Colonic mucosa (tissue), 1 donor: ENCODE results near the genes IRAK1BP1, ELOVL4 and SNAP91.

GRCh38 chr6:75934822-75935858 lies 137.3 kb downstream of the IMPG1 start:
- PRO-cap, result no peak

DNA sequence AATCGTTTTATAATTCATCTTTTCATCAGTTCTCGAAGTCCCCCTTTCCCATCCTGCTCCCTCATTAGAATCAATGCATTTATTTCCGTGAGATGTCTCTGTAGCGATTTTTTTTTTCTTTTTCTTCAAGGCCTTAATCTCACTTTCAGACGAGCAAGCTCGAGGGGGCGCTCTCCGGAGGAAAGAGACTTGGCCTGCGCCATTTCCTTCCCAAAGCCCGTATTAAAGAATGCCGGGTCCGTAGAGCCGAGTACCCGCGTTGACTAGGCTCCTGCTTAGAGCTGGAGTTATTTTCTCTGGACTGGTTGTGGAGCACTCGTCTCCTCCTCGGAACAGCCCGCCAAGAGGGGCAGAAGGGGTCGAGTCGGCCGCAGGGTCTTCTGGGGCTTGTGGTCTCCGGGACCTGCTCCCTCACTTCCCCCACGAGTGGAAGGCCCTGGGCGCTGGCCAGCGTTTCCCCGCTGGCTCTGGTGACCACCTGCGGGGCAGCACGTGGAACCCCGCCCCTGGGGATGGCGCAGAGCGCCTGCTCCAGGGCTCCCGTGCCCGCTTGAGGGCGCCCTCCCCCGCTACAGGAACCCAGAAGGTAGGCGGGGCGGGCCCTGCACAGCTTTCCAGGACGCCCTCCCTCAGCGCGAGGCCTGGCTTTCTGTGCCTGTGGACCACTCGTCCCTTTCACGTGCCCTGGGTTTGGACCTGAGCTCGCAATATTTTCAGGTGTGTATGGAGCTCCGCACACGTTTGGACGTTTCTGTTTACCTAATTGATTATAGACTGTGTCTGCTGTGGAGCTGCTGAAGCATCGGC lies 2.6 kb upstream of the MEI4 start:
- PRO-cap, result no peak

- PRO-cap, result unidirectional peak, minus-strand start at chr6:78867478
These were observed at the start of gene IRAK1BP1 for GRCh38 chr6:78866968-78868144. IRAK1BP1 (plus strand) TSS chr6:78867551.

DNA sequence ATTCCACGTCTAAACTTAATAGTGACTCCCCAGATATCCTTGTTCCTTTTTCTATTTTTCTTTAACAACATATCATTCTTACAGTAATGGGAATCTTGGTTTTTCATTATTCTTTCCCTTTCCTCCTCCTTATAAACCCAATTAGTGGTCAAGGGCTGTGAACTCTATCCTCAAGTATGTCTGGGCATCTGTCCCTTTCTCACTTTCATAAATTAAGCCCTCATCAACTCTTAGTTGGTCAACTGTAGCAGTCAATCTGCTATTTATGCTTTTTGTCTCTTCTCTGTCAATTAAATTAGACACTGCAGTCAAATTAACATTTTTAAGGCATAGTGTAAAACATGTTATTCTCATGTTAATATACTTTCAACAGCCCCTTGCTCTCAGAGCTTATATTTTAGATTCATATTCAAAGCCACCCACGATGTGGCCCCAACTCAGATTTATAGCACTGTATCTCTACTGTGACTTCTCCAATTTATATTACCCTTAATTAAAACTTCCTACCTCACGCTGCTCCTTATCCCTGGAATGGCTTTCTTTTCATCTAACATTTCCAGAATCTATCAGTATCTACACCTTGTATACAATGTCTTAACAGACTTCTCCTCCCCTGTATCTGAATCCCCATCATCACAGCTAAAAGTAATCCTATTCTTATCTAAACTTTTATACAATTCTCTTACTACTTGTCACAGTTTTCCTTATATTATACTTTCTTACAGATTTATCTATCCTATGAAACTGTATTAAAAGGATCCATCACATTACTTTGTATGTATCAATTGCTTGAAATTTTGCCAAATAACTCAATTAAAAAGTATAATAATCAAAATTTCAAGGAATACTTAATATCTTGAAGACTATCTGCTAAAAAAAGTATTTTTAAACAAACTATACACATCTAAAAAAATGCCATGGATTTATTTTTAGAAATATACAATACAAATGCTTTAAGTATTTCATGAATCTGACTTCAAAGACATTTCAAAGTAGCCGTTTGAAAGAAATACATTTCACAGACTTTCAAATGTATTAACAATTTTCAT lies 89.1 kb downstream of the IRAK1BP1 start:
- PRO-cap, result no peak

GRCh38 chr6:79025797-79026404 lies 52.2 kb downstream of the PHIP start:
- PRO-cap, result no peak

GRCh38 chr6:79060251-79061118 lies 17.6 kb downstream of the PHIP start:
- PRO-cap, result no peak

- PRO-cap, result no peak
These were observed 666 bp downstream of the LCA5 start for GRCh38 chr6:79536499-79537029.

GRCh38 chr6:79947321-79948015 lies at the start of gene ELOVL4:
ELOVL4 (minus strand) TSS chr6:79947553.
- PRO-cap, result bidirectional peak, plus-strand start at chr6:79947660, minus-strand start at chr6:79947551

DNA sequence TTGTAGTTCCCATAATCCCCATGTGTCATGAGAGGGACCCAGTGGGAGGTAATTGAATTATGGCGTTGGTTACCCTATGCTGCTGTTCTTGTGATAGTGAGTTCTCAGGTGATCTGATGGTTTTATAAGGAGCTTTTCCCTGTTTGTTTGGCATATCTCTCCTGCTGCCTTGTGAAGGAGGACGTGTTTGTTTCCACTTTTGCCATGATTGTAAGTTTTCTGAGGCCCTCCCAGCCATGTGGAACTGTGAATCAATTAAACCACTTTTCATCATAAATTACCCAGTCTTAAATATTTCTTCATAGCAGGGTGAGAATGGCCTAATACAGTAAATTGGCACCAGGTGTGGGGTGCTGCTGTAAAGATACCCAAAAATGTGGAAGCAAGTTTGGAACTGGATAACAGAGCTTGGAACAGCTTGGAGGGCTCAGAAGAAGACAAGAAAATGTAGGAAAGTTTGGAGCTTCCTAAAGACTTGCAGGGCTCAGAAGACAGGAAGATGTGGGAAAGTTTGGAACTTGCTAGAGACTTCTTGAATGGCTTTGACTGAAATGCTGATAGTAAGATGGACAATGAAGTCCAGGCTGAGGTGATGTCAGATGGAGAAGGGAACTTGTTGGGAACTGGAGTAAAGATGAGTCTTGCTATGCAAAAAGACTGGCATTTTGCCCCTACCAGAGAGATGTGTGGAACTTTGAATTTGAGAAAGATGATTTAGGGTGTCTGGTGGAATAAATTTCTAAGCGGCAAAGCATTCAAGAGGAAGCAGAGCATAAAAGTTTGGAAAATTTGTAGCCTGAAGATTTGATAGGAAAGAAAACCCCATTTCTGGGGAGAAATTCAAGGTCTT lies 288.6 kb downstream of the BCKDHB start:
- PRO-cap, result no peak

DNA sequence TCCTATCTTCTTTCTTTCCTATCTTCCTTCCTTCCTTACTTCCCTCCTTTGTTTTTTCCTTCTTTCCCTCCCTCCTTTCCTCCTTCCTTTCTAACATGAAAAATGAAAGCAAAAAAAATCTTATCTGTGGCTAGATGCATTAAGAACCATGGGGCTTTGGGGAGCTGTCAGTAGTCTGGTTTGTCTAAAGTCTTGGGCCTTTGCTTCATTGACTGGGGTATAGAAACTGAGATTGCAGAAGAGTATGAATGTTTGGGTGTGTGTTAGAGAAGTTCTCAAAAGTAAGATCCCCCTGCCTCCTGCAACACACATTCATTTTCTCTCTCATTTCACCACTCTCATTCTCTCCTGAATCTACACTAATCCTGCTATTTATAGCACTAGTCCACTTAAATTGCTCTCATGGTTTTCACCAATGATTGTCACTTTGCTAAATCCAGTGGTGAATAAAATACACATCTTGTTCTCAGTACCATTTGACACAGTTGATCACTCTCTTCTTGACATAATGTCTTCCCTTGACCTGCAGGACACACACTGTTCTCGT lies 32.2 kb downstream of the TENT5A start:
- PRO-cap, result no peak

- PRO-cap, result unidirectional peak, plus-strand start at chr6:82067245
These were observed 180.5 kb downstream of the IBTK start for GRCh38 chr6:82066989-82067533.

- PRO-cap, result no peak
These were observed 66.2 kb downstream of the IBTK start for GRCh38 chr6:82181398-82181597.

DNA sequence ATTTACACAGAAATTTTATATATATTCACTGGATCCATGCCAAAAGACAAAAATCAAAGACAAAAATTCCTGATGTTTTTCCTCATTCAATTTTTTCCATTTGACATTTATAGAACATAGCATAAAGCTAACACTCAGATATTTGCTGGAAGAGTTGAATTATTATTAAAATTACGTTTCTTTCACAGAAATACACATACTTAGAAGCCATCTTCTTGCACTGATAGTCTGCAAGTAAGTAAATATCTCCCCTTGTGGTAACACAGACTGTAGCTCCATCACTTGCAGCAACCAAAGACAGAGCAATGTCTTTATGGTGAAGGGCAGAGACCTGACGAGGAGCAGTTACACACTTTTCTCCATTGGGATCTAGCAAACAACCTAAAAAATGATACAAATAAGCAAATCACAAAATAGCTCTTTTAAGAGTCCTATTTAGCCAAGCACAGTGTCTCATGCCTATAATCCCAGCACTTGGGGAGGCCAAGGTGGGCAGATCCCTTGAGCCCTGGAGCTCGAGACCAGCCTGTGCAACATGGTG lies 24.2 kb downstream of the IBTK start:
- PRO-cap, result no peak

GRCh38 chr6:82363957-82364990 lies 657 bp downstream of the TPBG start:
- PRO-cap, result bidirectional peak, plus-strand start at chr6:82364241, minus-strand start at chr6:82364194; bidirectional peak, plus-strand start at chr6:82364692, minus-strand start at chr6:82364698; bidirectional peak, plus-strand start at chr6:82364867, minus-strand start at chr6:82364741

GRCh38 chr6:82959308-82960051 lies 106.2 kb downstream of the UBE3D start:
- PRO-cap, result no peak

DNA sequence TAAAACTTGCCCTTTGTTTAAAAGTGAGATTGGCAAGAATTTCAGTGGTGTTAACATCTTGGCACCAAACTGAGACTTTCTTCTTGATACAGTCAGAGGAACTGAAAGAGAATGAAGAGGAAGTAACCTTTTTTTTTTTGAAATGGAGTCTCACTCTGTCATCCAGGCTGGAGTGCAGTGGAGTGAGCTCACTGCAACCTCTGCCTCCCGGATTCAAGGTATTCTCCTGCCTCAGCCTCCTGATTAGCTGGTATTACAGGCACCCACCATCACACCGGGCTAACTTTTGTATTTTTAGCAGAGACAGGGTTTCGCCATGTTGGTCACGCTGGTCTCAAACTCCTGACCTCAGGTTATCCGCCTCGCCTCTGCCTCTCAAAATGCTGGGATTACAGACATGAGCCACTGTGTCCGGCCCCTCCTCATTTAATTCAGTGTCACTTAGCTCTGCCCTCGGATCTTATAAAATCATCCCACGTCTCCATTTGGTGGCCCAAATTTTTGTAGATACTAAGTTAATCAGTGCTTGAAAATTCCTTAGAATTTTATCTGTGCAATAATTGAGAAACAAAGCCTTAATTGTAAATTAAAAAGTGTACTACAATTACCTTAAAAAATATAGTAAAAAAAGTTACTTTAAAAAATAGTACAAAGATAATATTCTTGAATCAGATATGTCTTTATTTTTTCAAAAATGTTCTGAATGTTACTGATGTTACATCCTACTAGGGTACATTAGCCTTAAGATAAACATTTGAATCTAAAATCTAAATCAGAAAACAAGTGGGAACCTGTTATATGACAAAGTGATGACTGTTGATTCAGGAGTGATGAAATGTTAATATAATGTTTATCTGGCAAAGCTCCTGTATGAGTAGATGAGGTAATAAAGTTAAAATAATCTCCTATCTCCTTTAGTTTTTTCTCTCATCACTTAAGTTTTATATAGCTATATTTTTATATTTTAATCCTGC lies 3.9 kb downstream of the DOP1A start:
- PRO-cap, result unidirectional peak, minus-strand start at position 71 of the sequence

DNA sequence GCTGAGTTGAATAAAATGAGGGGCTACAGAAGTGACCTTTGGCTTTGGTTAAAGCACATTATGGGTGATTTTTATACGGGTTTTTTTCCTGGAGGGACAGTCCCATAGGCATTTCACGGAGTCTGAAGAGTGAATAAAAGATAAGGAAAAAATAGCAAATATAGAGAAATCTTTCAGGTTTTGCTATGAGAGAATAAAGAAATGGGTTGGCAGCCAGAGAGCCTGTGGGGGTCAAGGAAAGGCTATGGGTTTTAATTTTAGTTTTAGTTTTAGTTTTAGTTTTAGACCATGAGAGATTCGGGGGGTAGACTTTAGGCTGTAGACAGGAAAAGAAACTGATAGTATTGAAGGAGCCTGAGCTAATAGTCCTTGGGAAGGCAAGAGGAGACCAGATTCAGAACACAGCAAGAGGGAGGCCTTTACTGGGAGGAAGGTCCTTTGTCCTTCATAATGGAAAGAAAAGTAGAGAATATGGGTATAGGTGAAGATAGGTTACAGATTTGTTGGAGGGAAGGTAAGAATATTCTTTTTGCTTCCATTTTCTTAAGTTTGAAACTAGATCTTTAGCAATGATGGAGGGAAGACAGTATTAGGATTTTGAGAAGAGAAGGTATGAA lies 19.3 kb downstream of the DOP1A start:
- PRO-cap, result no peak

DNA sequence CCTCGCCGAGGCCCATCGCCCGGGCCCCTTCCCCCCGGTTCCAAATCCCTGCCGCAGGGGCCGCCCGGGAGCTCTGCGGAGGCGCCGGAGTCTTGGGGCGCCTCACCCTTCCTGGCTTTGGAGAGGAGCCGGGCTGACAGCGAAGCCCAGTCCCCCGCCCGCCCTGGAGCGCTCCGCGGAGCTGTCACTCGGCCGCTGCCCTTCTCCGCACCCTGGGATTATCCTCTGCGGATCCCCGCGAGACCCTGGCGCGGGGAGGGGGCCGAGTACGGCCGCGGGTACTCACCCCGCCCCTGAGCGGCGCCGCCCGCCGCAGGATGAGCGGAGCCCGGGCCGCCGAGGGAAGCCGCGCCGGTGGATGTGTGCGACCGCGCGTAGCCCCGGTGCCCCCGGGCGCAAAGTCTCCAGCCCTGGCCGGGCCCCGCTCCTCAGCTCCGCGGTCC lies 321 bp downstream of the SNAP91 start:
- PRO-cap, result no peak

- PRO-cap, result no peak
These were observed at the start of gene SNAP91 for GRCh38 chr6:83709002-83709842. SNAP91 (minus strand) TSS chr6:83709101.

DNA sequence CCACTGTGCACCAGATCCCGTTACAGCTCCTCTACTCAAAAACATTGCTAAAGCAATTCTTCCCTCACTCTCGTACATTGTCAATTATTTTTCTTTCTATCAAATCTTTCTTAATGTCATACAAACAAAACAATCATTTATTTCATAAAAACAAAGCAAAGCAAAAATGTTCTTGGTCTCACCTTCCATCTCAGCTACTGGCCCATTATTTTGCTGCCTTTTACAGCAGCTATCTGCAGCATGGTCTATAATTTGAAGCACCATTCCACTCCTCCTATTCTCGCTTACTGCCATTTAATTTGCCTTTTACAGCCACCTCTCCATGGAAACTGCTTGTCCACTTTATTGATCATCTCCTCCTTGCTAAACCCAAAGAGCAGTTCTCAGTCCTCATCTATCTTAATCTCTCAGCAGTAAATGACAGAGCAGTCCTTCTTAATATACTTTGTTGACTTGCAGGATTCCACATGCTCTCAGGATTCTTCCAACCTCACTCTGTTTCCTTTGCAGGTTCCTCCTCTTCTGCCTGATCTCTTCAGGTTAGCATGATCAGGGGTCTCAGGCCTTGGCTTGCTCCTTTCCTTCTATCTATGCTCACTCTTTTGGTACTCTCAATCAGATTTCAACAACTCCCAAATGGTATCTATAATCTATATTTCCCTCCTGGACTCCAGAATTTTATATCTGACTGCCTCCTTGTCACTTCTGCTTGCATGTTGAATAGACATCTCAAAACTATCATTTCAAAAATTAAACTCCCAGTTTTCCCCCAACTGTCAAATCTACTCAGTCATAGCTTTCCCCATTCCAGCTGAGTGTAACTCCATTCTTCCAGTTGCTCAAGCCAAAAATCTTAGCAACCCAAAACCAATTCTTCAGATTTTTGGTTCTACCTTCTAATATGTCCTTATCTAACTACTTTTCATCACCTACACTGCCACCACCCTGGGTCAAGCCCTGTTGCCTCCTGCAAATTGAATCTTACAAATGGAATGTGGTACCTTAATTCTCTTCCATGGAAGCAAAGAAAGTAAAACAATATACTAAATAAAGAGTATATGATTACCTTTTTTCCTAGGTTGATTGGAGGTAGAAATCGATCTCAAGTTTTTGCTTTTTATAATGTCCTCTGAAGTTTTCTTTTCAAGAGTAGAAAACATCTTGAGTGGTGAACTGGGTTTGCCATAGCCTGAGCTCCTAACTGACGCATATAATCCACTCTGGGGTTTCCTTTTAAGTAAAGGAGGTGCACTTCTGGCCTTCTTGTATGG lies 42.9 kb downstream of the CEP162 start:
- PRO-cap, result no peak